ENCODE measurements around the gene IFT52.

GRCh38 chr20:41969475-41970048 lies 351.4 kb upstream of the CHD6 start:
- RRBS: no CpG with 5 or more reads among the region's 7 CpGs
CAGE:
- cytosol, long polyA plus RNA: no peak
- long polyA plus RNA: no peak
- nucleus, long polyA plus RNA: no peak

GRCh38 chr20:43458543-43459552 lies 1.2 kb downstream of the SRSF6 start:
- RRBS: under 1% methylated on average over 6 of the region's 26 CpGs
CAGE:
- cytosol, long polyA plus RNA: start-site peak on the plus strand at chr20:43458883-43458903, 15 reads; start-site peak on the plus strand at chr20:43459047-43459303, 8 reads
- long polyA plus RNA: no peak
- nucleus, long polyA plus RNA: start-site peak on the plus strand at chr20:43458667-43458695, 18 reads; start-site peak on the plus strand at chr20:43458846-43458948, 63 reads

DNA sequence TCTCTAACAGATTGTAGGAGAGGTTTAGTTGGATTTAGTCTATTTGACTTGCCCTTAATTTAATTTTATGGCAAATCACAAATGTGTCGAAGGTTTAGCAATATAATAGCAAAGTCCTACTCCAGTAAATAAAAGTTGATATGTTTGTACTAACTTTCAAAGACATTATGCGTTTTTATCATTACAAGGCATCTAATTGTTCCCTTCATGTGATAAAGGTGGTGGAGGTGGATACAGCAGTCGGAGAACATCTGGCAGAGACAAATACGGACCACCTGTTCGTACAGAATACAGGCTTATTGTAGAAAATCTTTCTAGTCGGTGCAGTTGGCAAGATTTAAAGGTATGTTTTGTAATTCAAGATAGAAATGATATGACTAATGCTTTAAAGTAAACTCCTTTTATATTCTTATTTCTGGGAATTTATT lies 1.9 kb downstream of the SRSF6 start:
- RRBS: no CpG with 5 or more reads among the region's 6 CpGs
CAGE:
- cytosol, long polyA plus RNA: no peak
- long polyA plus RNA: no peak
- nucleus, long polyA plus RNA: no peak

GRCh38 chr20:43565043-43565576 lies 6.3 kb downstream of the SGK2 start:
- RRBS: 88% methylated on average over 6 of the region's 13 CpGs
CAGE:
- cytosol, long polyA plus RNA: no peak
- long polyA plus RNA: no peak
- nucleus, long polyA plus RNA: no peak

GRCh38 chr20:43590376-43591478 lies at the start of gene IFT52:
Gene IFT52 (plus strand): TSS chr20:43590937.
- RRBS: under 1% methylated on average over 14 of the region's 74 CpGs
CAGE:
- cytosol, long polyA plus RNA: no peak
- long polyA plus RNA: start-site peak on the plus strand at chr20:43590969-43591028, 87 and 68 reads in 2 replicates
- nucleus, long polyA plus RNA: start-site peak on the plus strand at chr20:43590988-43591028, 128 reads

GRCh38 chr20:43814671-43815036 lies 87.9 kb upstream of the GTSF1L start:
- RRBS: no CpG with 5 or more reads among the region's 20 CpGs
CAGE:
- cytosol, long polyA plus RNA: no peak
- long polyA plus RNA: no peak
- nucleus, long polyA plus RNA: no peak

DNA sequence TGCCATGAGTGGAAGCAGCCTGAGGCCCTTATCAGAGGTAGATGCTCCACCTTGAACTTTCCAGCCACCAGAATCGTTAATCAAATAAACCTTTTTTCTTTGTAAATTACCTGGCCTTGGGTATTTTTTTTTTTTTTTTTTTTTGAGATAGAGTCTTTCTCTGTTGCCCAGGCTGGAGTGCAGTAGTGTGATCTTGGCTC lies 18.0 kb downstream of the JPH2 start:
- RRBS: no CpG with 5 or more reads among the region's 1 CpG
CAGE:
- cytosol, long polyA plus RNA: no peak
- long polyA plus RNA: no peak
- nucleus, long polyA plus RNA: no peak

- RRBS: no CpG with 5 or more reads among the region's 9 CpGs
CAGE:
- cytosol, long polyA plus RNA: no peak
- long polyA plus RNA: no peak
- nucleus, long polyA plus RNA: no peak
These were observed 15.5 kb downstream of the JPH2 start for GRCh38 chr20:44171202-44172143.

- RRBS: no CpG with 5 or more reads among the region's 9 CpGs
CAGE:
- cytosol, long polyA plus RNA: no peak
- long polyA plus RNA: no peak
- nucleus, long polyA plus RNA: no peak
These were observed 10.4 kb upstream of the JPH2 start for GRCh38 chr20:44197344-44197865.

GRCh38 chr20:44211582-44212146 lies 1.1 kb upstream of the OSER1 start:
- RRBS: no CpG with 5 or more reads among the region's 13 CpGs
CAGE:
- cytosol, long polyA plus RNA: no peak
- long polyA plus RNA: no peak
- nucleus, long polyA plus RNA: no peak

GRCh38 chr20:44351655-44352651 lies 3.5 kb upstream of the HNF4A start:
- RRBS: no CpG with 5 or more reads among the region's 12 CpGs
CAGE:
- cytosol, long polyA plus RNA: no peak
- long polyA plus RNA: no peak
- nucleus, long polyA plus RNA: no peak

DNA sequence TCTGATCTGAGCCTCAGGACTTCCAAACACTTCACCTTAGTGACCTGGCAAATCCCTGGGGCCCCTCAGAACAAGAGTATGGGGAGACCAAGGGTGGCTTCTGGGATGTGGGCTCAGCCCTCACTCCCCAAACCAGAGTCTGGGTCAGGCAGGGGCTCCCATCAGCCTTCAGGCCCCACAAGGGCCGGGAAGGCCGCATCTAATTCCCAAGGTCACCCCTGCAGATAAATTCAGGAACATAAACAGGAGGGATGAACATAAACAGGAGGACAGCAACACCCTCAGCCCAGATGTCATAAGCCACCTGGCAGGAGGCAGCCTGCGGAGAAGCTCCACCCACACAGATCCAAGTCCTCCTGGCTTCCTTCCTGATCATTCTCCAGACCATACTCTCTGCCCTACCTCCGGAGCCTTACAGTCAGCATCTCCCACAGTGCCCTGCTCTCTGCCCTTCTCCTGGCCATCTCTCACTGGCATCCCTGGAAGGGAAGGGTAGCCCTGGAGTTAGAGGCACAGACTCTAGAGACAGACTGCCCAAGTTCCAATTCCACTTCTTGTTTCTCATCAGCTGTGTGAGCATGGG lies 37.6 kb downstream of the HNF4A start:
- RRBS: no CpG with 5 or more reads among the region's 4 CpGs
CAGE:
- cytosol, long polyA plus RNA: no peak
- long polyA plus RNA: no peak
- nucleus, long polyA plus RNA: no peak

- RRBS: 87% methylated on average over 3 of the region's 25 CpGs
CAGE:
- cytosol, long polyA plus RNA: no peak
- long polyA plus RNA: no peak
- nucleus, long polyA plus RNA: no peak
These were observed 45.4 kb downstream of the HNF4A start for GRCh38 chr20:44400674-44401450.

DNA sequence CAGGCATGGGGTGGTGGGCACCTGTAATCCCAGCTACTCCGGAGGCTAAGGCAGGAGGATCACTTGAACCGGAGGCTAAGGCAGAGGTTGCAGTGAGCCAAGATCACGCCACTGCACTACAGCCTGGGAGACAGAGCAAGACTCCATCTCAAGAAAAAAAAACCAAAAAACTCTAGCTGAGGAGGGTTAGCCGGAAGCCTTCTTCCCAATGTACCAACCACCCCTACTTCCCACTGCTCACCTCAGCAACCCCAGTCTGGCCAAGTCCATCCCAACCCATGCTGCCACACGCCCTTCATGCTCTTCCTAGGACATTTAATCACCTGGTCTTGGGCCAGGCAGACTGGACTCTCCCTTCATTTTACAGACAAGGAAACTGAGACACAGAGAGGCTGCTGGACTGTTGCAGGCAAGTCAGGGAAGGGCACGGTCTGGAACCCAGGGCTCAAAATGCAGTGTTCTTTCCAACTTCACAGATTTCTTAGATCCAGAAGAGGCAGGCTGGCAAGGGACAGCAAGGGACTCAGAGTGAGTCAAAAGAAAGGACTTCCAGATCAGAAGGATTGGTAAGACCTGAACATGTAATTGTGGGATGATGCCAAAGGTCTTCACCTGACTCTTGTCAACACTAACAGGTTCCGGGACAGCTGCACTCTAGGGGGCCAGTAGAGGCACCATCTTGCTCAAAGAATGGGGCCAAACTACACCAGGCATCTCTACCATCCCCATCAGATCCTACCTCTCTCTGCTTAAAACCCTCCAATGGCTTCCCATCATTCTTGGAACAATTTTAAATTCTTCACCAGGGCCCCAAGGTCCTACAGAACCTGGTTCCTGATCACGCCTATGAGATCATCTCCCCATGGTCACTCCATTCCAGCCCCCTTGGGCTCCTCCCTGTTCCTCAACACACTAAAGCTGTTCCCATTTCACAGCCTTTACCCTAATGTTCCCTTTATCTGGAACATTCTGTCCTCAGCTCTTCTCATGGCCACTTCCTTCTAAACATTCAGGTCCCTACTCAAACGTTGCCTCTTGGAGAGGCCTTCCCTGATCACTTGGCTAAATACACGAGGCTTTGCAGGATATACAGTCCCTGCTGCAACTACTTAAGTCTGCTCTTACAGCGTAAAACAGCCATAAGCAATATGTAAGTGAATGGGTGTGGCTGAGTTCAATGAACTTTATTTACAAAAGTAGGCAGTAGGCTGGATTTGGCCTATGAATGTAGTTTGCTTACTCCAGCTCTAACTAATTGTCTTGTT lies 29.9 kb upstream of the TTPAL start:
- RRBS: no CpG with 5 or more reads among the region's 11 CpGs
CAGE:
- cytosol, long polyA plus RNA: no peak
- long polyA plus RNA: no peak
- nucleus, long polyA plus RNA: no peak

DNA sequence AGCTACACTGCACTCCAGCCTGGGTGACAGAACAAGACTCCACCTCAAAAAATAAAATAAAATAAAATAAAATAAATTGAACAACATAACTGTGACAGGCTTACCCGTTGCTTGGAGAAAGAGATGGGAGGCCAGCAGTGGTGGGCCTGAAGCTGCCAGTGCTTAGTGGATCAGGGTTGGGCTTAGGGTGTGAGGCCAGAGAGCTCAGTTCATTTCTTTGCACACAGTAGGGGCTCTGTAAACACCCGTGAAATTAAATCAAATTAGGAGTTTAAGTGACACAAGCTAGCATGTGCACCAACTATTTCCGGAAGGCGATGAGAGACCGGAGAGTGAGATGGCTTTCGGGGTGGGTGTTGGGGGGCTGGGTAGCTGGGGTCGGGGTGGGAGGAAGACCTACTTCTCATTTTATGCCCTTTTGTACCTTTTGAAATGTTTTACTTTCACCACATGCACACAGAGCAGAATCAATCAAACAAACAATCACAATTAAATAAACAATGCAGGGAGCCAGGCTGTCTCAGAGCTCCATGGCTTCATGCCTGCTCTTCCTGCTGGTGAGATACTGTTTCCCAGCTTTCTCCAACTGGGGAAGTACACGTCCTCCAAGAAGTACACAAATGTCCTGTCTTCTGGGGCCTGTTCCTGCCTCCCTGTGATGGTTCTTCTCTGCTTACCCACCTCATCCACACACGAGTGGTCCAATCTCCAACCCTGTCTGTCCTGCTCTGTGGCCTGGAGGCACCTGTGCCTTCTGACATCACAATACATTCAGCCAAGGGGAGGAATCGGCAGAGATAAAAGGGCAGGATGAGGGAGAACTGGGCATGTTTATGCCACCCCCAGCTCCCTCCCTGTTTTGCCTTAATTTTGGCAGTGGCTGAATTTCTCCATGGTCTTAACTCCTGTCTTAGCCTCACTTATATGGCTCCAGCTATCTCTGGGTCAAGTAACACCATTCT lies 25.5 kb upstream of the TTPAL start:
- RRBS: no CpG with 5 or more reads among the region's 10 CpGs
CAGE:
- cytosol, long polyA plus RNA: no peak
- long polyA plus RNA: no peak
- nucleus, long polyA plus RNA: no peak

DNA sequence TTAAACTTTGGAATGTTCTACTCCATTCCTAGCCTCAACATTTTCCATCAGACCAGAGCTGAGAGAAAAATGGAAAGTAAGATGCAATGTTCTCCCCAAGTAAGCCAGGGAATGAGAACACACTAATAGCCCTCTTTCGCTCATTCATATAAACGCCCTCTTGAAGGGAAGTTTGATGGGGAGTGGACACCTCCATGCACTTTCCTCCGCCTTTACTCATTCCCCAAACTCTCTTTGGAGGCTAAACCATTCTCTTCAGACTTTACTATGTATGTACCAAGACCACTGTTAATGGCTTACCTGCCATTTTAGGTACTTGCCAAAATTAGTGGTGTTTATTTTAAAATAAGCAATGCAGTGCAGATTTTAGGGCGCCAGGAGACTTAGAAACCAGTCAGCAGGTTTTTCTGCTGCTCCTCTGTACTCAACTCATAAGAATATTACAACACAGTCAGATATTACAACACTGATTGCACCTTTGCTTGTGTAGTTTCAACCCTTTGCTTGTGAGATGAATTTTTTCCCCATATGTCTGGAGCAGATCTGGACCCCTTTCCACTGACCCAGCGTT lies 5.9 kb downstream of the TTPAL start:
- RRBS: no CpG with 5 or more reads among the region's 5 CpGs
CAGE:
- cytosol, long polyA plus RNA: no peak
- long polyA plus RNA: no peak
- nucleus, long polyA plus RNA: no peak

- RRBS: no CpG with 5 or more reads among the region's 1 CpG
CAGE:
- cytosol, long polyA plus RNA: no peak
- long polyA plus RNA: no peak
- nucleus, long polyA plus RNA: no peak
These were observed 12.9 kb downstream of the SERINC3 start for GRCh38 chr20:44509079-44509337.

- RRBS: 73% methylated on average over 4 of the region's 17 CpGs
CAGE:
- cytosol, long polyA plus RNA: no peak
- long polyA plus RNA: no peak
- nucleus, long polyA plus RNA: no peak
These were observed 27.1 kb downstream of the PKIG start for GRCh38 chr20:44609389-44609885.

DNA sequence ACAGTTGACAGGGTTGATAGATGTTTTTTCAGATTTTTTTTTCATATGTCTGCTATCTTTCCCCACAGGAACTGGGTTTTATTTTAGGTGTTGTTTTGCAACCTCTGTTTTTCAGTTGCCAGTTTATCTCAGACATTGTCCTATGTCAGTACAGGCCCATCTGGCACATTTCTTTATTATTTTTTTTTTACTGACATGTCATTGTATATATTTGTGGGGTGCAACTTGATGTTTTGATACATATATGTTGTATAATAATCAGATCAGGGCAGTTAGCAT lies 28.3 kb downstream of the PKIG start:
CAGE:
- cytosol, long polyA plus RNA: no peak
- long polyA plus RNA: no peak
- nucleus, long polyA plus RNA: no peak

DNA sequence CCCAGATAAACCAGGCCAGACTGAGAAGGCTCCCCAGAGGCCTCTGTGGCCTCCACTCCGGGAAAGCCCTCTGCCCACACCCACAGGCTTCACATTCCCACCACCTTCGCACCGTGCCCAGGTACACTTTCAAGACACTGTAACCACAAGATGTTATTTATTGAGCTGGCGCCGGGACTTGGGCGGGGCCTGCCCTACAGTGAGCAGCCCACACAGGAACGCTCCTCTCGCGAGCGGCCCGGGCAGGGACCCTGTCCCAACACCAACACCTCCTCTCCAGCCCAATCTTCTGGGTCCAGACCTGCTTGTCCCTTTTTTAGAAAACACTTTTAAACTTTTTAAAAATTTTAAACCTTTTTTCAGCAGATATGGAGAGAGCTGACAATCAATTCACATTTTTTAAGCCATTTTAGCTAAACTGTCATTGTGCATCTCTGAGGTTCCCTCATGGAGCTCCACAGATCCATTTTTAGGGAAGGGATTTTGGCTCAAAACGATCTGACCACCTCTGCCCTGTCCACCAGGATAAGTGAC lies 33.0 kb downstream of the ADA start:
- RRBS: 93% methylated on average over 8 of the region's 12 CpGs
CAGE:
- cytosol, long polyA plus RNA: no peak
- long polyA plus RNA: no peak
- nucleus, long polyA plus RNA: no peak

Measured in H1 (cell line).